Zone of skin (tissue), 1 donor: Measurements from ENCODE around the genes DAD1, LRP10 and PSMB5.

DNA sequence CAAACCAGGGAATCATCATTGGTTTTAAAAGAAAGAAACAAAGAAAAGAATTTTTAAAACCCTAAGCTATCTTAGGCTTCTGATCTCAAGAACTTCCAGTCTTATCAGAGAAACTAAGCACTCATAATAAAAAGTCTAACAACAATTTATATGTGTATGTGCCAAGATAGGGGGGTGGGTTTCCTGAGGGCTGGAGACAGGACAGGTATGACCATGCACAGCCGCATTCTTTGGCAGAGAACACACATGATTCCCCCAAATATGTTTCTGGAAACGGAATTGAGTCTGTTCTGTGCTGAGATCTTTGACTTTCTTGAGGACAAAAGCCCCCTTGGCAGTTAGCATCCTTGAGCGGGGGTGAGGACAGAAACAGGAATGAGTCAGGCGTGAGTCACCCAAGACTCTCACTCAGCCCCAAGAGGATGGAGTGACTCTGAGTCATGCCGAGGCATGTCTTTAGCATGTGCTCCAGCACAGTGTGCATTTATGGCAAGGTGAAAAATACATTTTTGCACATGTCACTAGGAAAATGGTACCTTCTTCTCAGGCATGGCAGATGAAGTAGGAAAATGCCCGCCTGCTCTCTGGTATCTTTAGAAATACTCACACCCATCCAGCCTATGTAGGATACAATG lies 52.2 kb downstream of the DAD1 start:
- RRBS: no CpG with 5 or more reads among the region's 6 CpGs

GRCh38 chr14:22566615-22567234 lies 22.3 kb downstream of the DAD1 start:
- RRBS: no CpG with 5 or more reads among the region's 3 CpGs

DNA sequence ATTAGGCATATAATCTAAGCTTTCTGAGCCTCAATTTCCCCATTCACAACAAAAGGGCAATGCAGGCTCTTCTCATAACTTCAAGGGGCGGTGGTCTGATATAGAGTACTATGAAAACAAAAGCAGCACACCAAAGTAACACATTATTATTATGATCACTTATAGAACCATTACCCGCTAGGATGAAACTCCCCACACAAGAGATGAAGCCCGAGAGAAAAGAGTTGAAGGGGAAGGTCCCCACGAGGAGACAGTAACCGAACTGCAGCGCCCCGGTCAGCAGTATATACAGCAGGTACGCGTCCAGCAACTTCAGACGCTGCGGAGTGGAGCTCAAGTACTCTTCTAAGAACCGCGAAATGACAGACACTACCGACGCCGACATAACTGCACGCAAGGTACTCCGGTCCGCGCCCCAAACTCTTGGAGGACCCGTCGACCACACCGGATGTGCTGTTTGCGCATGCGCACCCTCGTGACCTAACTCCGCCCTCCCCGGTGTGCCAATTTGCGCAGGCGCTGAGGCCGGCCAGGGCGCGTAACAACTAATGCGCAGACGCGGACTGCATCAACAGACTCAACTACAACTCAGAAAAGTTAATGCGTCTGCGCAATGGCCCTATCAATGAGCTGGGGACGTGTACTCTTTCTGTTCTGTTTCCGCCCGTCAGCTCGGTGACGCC lies at the start of gene DAD1:
Gene DAD1 (minus strand): TSS at position 452 of the 683 bp plus-strand sequence.
- RRBS: 2% methylated on average over 6 of the region's 43 CpGs

DNA sequence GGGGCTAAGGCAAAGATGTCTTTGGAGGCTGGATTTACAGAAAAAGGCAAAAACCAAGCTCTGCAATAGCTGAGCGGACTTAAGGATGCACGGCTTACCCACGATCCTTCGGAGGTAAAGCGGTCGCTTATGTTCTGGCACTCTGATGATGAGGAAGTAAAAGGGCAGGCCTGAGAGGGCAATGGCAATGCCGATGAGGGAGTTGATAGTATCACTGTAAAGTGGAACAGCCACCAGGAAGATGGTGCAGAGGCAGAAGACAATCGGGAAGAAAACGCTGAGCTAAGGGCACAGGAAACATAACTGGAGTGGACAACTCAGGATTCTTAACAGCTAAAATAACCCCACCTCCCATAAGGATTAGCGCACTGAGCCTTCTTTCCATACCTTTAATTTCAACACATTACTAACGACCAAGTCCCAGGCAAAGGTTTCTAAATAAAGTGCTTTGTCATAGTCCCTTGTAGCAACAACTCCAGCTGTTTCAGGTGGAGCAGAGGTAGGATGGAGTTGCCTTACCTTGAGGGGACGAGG lies 7.4 kb downstream of the OXA1L start:
- RRBS: no CpG with 5 or more reads among the region's 12 CpGs

GRCh38 chr14:22794507-22795041 lies 20.7 kb downstream of the SLC7A7 start:
- RRBS: no CpG with 5 or more reads among the region's 8 CpGs

DNA sequence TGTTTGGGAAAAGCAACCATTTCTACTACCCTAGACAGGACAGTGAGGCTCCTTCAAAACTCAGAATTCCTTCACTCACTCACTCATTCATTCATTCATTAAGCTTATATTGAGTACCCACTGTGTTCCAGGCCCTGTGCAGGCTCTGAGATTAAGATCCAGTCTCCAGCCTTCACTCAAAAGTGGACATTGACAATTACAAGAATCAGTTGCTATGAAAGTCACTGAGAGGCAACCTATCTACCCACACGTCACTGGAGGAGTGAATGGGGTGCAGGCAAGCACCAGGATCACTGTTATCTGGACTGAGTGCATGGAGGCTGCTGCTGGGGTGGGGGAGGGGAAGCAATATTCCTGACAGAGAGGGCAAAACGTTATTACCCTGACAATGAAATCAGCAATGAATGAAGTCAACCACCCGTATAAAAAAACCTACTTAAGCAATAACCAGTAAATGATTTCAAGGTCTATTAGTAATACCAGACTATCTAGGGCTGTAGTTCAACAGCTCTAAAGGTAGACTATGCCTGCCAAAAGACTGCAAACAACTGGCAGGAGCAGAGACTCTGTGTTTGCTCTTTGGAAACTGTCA lies 17.8 kb downstream of the SLC7A7 start:
- RRBS: no CpG with 5 or more reads among the region's 3 CpGs

DNA sequence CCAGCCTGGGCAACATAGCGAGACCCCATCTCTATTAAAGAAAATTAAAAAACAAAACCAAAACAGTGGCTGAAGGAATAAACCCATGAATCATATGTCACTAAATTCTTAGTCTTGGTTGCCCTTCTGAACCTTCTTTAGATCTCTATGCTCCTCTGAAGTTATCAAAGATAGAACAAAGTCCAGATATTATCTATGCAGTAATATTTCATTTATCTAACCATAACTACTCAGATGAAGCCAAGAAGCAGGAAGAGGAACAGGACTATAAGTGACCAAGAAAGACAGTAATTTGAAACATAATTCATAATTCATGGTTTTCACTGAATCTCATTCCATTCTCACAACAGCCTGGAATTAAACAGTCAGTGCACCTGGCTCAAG lies 6.6 kb downstream of the SLC7A7 start:
- RRBS: no CpG with 5 or more reads among the region's 1 CpG

DNA sequence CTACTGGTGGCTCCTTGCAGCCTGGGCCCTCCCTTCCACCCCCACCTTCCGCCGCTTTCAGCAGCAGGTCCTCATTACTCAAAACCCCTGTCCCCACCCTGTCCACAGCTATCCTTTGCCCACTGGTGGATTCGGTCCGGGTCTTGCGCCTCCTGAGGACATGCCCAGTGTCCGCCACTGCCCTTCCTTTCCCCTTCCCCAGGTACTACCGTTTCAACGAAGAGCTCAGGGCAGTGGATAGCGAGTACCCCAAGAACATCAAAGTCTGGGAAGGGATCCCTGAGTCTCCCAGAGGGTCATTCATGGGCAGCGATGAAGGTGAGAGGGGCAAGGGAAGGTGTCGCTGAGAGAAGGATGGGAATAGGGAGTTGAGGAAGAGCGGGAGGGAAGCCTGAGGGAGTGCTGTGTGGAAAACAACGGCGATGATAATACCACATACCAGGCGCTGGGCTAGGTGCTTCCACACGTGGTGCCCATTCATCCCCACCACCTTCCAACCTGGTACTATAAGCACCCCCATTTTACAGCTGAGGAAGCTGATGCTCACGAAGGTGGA lies 8.7 kb downstream of the MMP14 start:
- RRBS: no CpG with 5 or more reads among the region's 17 CpGs

DNA sequence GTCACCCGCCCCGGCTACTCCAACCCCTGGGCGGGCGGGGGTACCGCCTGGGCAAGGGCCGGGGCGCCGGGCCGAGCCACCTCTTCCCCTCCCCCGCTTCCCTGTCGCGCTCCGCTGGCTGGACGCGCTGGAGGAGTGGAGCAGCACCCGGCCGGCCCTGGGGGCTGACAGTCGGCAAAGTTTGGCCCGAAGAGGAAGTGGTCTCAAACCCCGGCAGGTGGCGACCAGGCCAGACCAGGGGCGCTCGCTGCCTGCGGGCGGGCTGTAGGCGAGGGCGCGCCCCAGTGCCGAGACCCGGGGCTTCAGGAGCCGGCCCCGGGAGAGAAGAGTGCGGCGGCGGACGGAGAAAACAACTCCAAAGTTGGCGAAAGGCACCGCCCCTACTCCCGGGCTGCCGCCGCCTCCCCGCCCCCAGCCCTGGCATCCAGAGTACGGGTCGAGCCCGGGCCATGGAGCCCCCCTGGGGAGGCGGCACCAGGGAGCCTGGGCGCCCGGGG lies at the start of gene LRP10:
Gene LRP10 (plus strand): TSS at position 4 of the 497 bp plus-strand sequence.
- RRBS: 2% methylated on average over 38 of the region's 48 CpGs

- RRBS: 2% methylated on average over 23 of the region's 28 CpGs
Measured at GRCh38 chr14:22872234-22872873, 814 bp downstream of the LRP10 start.

DNA sequence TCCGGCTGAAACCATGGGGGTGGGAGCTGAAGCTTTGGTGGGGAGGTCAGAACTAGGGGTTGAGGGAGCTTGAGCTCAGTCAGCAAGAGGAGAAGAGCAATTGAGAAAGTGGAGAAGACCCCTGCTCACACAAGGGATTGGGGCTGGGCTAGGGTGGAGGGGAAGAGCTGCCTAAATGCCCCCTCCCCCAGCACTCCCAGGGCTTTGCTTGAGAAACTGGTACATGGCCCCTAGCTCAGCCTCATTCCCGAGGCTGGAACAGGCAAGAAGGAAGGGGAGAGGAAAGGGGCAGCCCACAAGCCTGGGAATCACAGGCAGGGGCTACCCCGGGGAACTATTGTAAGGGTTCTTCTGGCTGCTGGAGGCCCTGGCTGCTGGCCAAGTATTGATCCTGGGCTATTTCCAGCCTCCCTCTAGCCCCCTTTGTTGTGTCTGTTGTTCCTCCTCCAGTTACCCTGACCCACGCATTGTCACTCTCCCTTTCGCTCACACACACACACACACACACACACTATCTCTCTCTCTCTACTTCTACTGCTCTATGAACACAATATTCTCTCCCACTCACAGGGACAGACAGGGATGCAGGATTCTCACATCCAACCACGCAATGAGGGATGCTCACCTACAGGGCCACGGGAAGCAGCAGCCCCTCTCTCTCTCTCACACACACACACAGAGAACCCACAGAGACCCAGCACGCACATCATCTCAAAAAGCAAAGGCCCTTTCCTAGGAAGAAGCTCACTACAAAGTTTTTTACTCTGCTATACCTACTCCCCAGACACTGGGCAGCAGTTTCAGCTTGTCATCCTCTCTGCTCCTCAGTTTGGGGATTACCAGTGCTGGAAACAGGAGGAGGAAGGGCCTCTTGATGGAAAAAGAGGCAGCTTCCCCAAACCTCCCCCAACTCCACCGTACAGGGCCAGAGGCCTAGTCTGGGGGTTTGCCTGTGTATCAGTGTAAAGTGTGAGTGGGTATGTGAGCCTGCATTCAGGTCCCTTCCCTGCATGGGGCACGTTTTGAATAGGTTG lies 708 bp downstream of the REM2 start:
- RRBS: 17% methylated on average over 1 of the region's 10 CpGs

- RRBS: no CpG with 5 or more reads among the region's 13 CpGs
Measured at GRCh38 chr14:22928068-22928803, 940 bp downstream of the PRMT5 start.

- RRBS: no CpG with 5 or more reads among the region's 9 CpGs
Measured at GRCh38 chr14:22977568-22978657, 4.4 kb downstream of the AJUBA start.

DNA sequence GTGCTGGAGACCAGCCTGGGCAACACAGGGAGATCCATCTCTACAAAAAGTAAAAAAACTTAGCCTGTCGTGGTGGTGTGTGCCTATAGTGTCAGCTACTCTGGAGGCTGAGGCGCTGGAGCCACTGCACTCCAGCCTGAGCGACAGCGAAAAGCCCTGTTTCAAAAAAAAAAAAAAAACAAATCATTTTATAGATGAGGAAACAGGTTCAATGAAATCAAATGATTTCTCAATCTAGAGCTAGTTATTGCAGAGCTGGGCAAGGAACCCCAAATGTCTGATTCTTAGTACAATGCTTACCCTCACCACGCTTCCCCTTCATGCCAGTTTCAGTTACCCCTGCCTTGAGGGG lies 761 bp downstream of the PSMB5 start:
- RRBS: no CpG with 5 or more reads among the region's 5 CpGs

- RRBS: 2% methylated on average over 11 of the region's 47 CpGs
Measured at GRCh38 chr14:23034315-23035390, at the start of gene PSMB5. PSMB5 (minus strand) TSS chr14:23034900.

DNA sequence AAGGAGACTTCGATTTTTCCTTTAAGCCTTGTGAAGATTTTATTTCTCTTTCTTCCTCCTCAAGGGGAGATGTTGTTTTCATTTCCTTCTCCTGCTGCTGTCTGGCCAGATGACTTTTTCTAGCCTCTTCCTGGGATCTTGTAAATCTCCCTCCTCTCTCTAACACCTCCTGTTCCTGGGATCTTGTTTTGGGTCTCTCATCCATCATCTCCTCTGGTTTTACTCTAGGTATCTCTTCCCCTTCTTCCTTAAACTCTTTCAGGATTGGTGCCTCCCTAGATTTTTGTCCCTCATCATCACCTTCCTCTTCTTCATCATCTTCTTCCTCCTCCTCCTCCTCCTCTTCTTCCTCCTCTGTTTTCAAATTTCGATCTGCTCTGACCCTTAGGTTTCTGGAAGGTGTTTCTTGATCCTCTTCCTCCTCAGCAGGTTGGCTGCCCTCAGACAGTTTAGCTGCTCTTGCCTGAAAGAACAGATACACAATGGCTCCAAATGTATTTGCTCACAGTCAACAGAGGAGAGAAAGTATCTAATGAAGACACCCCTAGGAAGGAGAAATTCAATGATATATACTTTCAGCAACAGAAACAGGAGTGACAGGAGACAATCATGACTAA lies 14.5 kb downstream of the ACIN1 start:
- RRBS: no CpG with 5 or more reads among the region's 2 CpGs

DNA sequence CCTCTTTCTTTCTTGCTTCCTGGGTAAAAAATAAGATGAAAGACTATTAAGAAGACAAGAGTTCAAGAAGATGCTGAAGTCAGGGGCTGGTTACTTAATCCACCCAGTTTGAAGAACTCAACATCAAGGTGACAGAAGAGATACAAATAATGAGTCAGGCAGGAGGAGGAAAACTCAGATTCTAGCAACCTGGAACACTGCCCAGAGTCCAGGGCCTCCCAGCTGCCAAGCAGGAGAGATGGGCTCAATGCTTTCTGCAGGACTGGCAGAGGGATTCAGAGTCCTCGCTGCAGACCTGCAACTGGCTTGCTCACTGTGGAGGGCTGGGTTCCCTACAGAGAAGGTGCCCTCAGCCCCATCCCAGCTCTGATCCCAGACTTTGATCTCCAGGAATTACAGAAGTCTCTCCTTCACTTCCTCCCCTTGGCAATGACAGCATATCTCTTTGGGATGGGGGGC lies 28.6 kb upstream of the CEBPE start:
- RRBS: no CpG with 5 or more reads among the region's 1 CpG

- RRBS: no CpG with 5 or more reads among the region's 2 CpGs
Measured at GRCh38 chr14:23164195-23164732, 19.2 kb downstream of the SLC7A8 start.

DNA sequence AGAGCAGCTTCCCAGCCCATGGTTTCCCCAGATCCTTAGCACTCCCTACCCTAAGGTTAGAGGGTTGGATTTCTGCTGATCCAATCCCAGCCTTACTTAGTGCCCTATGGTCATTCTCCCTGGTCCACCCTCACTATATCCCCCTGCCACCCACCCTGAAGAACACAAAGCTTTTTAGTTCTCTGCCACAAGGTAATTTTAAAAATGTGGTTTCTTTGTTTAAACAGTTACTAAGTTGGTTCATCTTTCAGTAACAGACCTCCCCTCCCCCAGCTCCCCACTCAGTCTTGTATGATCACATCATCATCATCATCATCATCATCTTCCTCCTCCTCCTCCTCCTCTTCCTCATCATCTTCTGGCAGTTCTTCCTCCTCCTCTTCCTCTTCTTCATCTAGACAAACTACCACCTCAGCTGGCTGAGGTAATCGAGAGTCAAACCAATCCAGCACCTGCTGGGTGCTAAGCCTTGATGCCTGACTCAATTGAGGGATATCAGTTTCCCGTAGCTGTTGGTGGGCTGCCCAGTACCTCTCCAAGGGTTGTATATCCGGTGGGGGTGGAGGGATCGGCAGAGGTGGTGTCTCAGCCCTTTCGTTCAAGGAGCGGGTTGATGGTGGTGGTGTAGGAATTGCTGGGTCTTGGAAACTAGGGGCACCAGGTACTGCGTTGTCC lies 10.5 kb downstream of the HOMEZ start:
- RRBS: no CpG with 5 or more reads among the region's 7 CpGs

GRCh38 chr14:23302057-23302592 lies 534 bp downstream of the PPP1R3E start:
- RRBS: under 1% methylated on average over 31 of the region's 63 CpGs